ENCODE measurements around a stretch of chr15.

DNA sequence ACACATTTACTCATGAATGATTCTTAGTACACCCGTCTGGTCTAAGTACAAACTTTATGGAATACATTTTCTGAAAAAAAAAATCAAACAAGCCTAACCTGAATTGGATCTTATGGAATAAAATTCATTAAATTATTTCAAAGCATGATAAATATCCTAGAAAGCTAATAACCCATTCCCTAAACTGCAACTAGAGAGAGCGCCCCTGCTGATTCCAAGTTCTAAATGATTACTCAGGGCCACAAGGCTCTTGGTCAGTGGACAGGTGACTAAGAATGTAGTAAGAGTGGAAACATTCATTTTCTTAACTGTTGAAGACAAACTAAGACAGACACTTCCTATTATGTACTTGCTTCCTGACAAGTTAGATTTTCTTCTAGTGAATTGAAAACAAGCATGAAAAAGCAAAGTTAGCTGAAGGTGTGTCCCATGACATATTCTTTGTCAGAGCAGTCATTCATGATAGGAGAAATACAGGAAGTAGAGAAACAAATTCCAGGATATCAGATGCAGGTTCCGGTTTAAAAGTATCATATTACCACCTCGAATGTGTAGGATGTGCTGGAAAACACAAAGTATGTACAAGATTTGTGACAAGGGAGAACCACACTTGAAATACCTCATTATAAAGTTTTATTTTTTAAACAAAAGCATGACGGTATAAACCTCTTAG, 6.4 kb downstream of the TSPAN3 start:
- CAGE, long polyA plus RNA = no peak
- RRBS = no CpG with 5 or more reads among the region's 5 CpGs

- CAGE, long polyA plus RNA = no peak
- RRBS = 23% methylated on average over 11 of the region's 18 CpGs
These were observed 12.8 kb upstream of the TSPAN3 start for GRCh38 chr15:77083572-77084190.

DNA sequence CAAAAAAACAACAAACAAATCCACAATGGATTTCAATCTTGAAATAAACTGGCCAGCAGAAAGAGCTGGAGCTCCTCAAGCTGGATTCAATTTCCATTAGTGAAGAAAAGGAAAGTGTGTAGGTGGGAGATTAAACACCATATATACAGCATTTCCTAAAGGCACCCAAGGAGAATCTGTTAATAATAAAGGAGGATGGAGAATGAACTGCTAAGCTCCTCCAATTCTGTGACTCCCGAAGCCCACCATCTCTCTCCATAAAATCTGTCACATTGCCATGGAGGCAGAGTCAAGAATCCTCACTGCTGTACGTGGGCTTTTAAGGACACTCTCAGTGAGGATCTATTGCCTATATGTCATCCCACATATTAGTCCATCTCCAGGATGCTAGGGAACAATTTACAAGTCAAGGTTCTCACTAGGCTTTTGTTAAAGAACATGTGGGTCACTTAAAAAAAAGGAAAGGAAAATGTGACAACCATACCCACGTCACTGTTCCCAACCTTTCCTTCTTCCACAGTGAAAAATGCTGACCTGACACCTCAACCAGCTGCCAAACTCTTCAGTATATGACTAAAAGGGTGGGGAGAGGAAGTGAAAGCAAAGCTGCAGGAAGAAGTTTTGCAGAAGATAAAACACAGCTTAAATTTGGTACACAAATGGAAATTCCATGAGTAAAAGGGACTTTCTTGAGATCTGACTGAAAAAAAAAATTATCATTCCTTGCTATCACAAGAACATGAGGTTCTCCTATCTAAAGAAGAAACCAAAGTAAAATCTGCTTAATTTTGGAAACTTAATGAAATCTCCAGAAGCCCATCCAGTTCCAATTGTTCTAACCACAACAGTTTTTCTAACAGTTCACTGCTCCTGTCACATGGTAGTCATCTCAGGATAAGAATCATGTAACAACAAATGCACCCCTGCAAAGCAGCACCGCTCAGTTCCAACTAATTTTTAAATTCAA, 116.8 kb upstream of the TSPAN3 start:
- CAGE, long polyA plus RNA = no peak
- RRBS = no CpG with 5 or more reads among the region's 4 CpGs

- CAGE, long polyA plus RNA = no peak
- RRBS = no CpG with 5 or more reads among the region's 5 CpGs
These were observed 84.8 kb downstream of the PEAK1 start for GRCh38 chr15:77334612-77335989.

DNA sequence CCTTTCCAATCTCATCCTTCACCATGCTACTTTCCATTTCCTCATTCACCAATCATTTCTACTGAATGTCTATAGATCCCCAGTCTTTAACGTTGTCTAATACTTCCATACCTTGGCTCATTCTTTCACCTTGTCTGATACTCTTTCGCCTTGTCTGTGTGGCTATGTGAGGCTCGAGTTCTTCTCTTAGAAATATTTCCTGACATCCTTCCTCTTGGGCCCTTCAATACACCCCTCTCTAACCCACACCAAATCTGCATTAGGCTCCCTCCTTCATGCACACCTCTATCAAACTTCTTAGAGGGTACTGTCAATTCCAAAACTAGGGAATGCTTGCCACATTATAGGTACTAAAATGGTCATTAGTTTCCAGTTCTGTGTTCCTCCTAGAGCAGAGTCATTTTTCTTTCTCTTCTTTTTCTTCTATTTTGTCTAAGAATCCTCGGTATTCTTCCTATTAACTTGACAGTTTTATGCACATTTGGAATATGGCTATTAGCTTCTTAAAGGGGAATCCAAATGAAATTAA, 37.6 kb downstream of the PEAK1 start:
- CAGE, long polyA plus RNA = no peak
- RRBS = no CpG with 5 or more reads among the region's 4 CpGs

GRCh38 chr15:77418122-77418624, 1.7 kb downstream of the PEAK1 start:
- CAGE, long polyA plus RNA = no peak
- RRBS = no CpG with 5 or more reads among the region's 2 CpGs

- CAGE, long polyA plus RNA = no peak
- RRBS = no CpG with 5 or more reads among the region's 6 CpGs
These were observed 66.3 kb downstream of the HMG20A start for GRCh38 chr15:77486919-77487554.

- CAGE, long polyA plus RNA = no peak
- RRBS = no CpG with 5 or more reads among the region's 4 CpGs
These were observed 86.7 kb downstream of the LINGO1 start for GRCh38 chr15:77546017-77546465.

- CAGE, long polyA plus RNA = no peak
- RRBS = 4% methylated on average over 8 of the region's 29 CpGs
These were observed 1.5 kb downstream of the LINGO1 start for GRCh38 chr15:77630669-77632067.

GRCh38 chr15:78002803-78003822, 74.4 kb downstream of the TBC1D2B start:
- CAGE, long polyA plus RNA = no peak
- RRBS = no CpG with 5 or more reads among the region's 21 CpGs

DNA sequence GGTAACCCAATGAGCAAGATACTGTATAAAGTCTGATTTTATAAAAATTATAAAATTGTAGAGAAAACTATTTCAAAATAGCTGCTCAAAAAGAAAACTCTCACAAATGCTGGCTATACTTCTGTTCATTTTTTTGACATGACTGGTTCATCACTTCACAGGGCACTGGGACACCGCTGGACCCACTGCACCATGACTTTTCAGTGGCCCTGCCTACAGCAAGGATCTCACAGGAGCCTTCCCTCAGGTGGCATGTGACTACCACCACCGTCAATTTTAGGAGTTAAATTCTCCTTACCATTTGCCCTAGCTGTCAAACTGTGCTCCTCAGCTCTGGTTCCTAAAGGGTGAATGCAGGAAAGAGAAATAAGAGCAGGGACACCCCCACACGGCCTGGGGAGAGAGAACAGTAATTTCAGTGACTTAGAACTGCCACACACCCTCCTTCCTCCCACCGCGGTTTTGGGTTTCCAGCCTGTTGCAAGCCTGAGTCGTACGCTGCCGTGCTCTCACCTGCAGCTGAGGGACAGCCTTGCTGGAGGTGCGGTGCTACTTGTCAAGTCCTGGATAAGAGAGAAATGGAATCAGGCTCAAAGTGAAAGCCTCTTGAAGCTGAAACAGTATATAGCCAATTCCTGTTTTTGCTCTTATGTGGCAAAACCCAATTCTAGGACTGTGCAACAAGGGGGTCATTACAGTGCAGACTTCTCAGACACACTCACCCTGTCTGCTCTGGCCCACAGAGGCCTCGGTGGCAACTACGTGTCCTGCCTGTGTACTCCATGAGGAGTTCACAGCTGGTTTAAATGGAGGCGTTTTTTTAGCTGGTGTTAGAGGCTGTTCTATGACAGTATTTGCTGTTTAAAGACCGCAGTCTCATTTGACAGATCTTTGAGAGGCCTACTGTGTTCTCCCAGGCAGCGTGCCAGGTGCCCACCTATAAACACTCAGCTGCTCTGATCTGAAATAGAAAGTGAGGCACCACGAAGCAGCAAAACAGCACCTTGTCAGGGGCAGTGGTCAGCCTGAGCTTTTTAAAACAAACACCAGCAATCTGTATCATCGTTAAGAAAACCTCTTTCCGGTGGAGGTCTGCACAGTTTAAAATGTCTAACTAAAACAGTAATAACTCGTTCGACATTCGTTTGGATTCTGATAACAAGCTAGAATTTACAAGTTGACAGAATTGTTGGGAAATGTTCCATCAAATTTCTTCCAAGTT, 42.9 kb downstream of the TBC1D2B start:
- CAGE, long polyA plus RNA = no peak
- RRBS = no CpG with 5 or more reads among the region's 20 CpGs

DNA sequence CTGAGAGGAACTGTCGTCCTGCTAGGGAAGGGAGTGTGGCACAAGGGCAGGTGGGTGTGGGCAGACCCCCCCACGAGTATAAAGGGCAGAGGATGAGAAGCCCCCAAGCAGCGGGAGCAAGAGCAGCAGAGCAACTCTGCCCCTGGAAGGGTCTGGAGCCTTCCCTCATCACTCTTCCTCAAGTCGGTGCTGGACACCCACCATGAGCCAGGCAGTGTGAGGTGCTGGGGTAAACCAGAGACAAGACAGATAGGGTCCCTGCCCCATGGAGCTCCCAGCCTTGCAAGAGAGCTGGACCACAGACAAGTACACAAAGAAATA, 39.6 kb downstream of the TBC1D2B start:
- CAGE, long polyA plus RNA = no peak
- RRBS = no CpG with 5 or more reads among the region's 4 CpGs

- CAGE, long polyA plus RNA = no peak
- RRBS = no CpG with 5 or more reads among the region's 7 CpGs
These were observed 12.0 kb downstream of the TBC1D2B start for GRCh38 chr15:78065322-78066001.

DNA sequence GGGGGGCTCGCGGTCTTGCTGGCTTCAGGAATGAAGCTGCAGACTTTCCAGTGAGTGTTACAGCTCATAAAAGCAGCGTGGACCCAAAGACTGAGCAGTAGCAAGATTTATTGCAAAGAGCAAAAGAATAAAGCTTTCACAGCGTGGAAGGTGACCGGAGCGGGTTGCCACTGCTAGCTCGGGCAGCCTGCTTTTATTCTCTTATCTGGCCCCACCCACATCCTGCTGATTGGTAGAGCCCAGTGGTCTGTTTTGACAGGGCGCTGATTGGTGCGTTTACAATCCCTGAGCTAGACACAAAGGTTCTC, 11.1 kb upstream of the ACSBG1 start:
- CAGE, long polyA plus RNA = no peak
- RRBS = no CpG with 5 or more reads among the region's 9 CpGs

- CAGE, long polyA plus RNA = no peak
- RRBS = no CpG with 5 or more reads among the region's 4 CpGs
These were observed 23.6 kb downstream of the IREB2 start for GRCh38 chr15:78461561-78462075.

DNA sequence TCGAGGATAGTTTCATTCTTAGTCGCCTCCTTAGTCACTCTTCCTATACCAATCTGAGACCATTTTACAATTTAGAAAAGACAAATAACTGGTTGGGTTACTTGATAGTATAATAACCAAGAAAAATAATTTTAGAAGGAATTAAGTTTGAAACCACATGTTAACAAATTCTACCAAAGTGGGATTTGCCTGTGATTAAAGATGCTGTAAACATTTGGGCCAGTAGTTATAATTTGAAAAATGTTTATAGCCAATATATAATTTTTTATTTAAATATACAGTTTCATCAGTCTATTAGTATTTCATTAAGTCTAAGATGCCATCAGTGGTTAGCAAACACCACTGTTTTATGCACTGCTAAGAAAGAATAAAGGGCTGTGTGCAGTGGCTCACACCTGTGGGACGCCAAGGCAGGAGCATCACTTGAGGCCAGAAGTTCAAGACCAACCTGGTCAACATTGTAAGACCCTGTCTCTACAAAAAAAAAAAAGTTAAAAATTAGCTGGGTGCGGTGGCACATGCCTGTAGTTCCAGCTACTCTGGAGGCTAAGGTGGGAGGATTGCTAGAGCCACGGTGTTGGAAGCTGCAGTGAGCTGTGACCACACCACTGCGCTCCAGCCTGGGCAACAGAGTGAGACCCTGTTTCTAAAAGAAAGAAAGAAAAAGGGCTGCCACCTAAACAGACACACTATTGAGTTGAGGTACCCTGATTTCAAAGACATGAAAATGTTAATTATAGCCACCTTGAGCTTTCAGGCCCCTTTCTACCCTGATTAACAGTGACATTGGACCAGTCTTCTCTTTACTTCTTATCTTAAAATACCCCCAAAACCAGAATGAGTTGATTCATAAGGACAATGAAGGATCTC, 31.9 kb upstream of the HYKK start:
- CAGE, long polyA plus RNA = no peak
- RRBS = no CpG with 5 or more reads among the region's 6 CpGs

DNA sequence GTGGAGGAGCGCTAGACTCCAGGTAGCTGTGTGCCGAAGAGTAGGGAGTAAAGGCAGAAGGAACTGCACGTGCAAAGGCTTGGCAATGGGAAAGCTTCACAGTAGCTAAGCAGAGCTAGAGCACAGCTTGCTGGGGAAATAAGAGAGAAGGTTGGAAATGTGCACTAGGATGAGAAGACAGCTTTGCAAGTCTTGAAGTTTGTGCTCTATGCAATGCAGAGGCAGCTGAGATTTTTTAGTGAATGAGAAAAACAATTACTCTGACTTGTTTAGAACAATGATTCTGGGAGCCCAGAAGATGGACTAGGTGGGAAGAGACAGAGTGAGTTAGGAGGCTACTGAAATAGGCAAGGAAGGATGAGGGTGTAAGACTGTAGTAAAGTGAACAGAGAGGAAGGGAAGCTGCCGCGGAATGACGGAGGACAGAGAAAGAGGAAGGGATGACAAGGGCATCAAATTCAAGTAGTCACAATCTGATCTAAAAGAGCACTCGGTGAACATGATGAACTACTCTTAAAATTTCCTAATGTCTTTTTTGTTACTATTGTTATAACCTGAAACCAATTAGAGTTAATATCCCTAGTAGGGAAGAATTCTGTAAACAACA, 12.5 kb upstream of the CHRNA5 start:
- CAGE, long polyA plus RNA = no peak
- RRBS = no CpG with 5 or more reads among the region's 7 CpGs

- CAGE, long polyA plus RNA = no peak
- RRBS = no CpG with 5 or more reads among the region's 19 CpGs
These were observed 825 bp downstream of the CHRNA5 start for GRCh38 chr15:78565983-78566706.

- CAGE, long polyA plus RNA = no peak
- RRBS = 1% methylated on average over 2 of the region's 18 CpGs
These were observed 51.2 kb downstream of the ADAMTS7 start for GRCh38 chr15:78759936-78760654.

DNA sequence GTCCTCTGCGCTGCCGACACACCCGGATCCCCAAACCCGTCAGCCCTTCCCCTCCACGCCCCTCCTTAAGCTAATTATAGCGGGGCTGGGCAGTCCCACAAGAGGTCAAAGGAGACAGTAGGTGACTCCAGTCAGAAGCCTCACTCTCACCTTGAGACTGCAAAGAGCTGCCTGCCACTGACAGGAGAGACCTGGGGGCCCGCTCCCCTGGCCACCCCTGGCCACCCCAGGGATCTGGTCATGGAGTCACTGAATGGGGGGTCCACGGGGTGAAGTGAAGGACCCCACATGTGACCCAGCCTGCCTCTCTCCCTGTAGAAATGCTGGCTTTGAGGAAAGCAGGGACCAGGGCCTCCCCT, 31.1 kb downstream of the ADAMTS7 start:
- CAGE, long polyA plus RNA = no peak
- RRBS = no CpG with 5 or more reads among the region's 8 CpGs

All from AG04450 (cell line).